ENCODE measurements around the genes ETAA1, PPP3R1 and ARHGAP25.

GRCh38 chr2:65329475-65330288, 102.1 kb downstream of the ACTR2 start:
- RRBS: no CpG with 5 or more reads among the region's 10 CpGs

DNA sequence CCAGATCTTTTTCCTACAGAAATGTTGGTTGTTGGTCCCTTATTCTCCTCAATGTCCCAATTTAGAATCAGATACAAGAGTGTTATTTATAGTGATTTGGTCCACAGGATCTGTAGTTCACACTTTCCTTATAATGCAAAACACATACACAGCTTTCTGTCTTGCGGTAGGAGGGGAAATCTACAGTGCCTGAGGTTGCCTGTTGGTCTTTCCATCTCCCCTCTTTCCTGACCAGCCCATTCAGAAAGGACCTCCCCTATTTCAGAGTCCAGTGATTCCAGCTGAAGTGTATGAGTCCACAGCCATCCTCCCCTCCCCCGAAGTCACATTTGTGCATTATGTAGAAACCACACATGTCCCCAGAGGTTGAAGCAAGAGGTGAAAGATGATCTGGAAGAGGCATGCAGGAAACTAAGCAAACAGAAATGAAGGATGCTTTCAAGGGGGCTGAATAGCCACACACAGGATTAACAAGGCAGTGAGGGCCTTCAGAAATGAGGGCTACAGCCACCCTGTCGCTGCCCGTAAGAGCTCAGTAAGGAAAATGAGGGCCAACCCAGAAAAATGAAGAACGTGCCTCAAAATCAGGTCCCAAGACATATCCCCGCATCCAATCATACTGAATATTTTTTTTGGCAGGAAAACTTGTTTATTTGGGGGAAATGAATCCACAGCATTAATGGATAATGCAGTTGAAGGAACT, 61.7 kb downstream of the SPRED2 start:
- RRBS: no CpG with 5 or more reads among the region's 6 CpGs

DNA sequence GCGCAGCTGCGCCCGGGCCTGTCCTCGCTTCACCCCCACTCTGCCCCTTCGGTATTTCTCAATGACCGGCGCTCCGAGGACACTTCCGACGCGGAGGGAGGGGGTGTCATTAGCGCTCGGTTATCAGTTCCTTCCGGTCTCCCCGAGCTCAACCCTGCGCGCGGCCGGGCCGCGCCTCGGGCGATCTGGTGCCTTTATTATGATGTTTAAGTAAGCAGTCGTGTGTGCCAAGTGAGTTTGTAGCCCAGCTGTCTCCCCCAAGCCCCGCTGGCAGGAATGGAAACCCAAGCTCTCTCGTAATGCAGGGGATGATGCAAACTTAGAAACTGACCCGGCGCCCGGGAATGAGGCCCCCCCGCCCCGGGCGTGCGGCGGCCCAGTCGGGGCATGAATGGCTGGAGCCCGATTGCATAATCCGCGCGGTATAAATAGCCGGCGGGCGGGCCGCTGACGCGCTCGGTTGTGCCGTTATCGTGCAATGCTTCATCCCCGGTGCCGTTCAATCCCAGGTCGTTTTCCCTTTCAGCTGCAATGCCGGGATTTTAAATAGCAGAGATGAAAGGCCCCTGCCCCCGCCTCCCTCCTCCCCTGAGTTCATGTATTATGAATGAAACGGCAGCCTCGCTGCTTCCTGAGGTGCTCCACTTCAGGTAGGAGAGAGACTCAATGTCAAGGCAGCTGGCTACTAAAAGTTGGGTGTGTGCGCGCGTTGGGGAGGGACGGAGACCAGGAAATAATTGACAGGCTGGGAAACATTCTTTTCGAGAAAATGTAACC, 4.0 kb upstream of the SPRED2 start:
- RRBS: 1% methylated on average over 28 of the region's 60 CpGs

- RRBS: no CpG with 5 or more reads among the region's 33 CpGs
These were observed 1.6 kb upstream of the MEIS1 start for GRCh38 chr2:66433297-66433781.

GRCh38 chr2:66533142-66533590, 98.2 kb downstream of the MEIS1 start:
- RRBS: no CpG with 5 or more reads among the region's 5 CpGs

DNA sequence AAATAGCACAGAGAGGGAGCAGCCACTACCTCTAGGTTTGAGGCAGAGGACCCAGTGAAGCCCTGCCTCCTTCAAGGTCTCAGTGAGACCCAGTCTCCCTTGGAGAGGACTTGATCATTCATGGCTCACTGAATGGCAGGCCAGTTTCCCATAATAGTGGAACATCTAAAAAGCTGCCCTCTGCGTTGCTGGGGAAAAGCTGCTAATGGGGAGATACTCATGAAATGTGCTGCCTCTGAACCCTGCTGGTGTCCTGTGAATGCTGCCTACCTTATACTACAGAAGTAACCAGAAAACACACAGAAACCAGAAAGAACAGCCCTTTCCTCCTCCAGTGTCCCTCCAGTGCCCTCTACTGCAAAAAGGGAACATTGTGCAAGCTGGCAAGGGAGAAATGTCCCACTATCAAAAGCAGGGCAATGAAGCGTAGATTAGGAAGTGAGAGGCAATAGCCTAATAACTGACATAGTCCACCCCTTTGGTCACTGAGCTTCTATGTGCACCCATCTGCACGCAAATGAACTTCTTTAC, 162.8 kb upstream of the ETAA1 start:
- RRBS: no CpG with 5 or more reads among the region's 3 CpGs

DNA sequence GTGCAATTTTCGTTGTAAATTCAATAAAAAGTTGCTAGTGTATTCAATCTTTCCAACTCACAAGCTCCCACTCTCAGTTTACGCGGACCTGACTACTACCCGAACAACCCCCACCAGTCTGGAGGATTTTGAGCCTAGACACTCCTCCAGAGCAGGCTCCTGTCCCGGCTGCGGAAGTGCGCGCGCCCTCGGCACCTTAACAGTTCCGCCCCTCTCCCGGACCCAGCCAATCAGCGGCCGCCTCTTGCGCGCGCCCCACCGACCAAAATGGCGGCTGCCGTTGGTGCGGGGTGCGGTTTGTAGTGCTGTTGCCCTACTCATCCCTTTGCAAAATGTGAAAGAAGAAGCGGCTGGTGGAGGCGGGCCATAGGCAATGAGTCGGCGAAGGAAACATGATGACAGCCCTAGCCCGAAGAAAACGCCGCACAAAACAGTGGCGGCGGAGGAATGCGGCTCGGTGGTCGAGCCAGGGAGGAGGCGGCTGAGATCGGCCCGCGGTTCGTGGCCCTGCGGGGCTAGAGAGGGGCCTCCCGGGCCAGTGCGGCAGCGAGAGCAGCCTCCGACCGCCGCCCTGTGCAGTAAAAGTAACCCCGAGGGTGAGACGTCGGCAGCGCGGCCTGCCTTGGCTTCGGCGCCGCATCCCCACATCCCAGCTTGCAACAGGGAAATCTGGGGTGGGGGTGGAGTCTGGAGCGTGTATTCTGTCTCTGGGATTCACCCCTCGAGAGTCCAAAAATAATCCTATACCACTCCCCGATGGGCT, at the start of gene ETAA1:
Gene ETAA1 (plus strand): TSS at position 258 of the 763 bp plus-strand sequence.
- RRBS: 2% methylated on average over 8 of the region's 57 CpGs

GRCh38 chr2:67650624-67651268, 253.6 kb downstream of the ETAA1 start:
- RRBS: no CpG with 5 or more reads among the region's 8 CpGs

GRCh38 chr2:67871643-67872422, 191.0 kb downstream of the C1D start:
- RRBS: no CpG with 5 or more reads among the region's 13 CpGs

DNA sequence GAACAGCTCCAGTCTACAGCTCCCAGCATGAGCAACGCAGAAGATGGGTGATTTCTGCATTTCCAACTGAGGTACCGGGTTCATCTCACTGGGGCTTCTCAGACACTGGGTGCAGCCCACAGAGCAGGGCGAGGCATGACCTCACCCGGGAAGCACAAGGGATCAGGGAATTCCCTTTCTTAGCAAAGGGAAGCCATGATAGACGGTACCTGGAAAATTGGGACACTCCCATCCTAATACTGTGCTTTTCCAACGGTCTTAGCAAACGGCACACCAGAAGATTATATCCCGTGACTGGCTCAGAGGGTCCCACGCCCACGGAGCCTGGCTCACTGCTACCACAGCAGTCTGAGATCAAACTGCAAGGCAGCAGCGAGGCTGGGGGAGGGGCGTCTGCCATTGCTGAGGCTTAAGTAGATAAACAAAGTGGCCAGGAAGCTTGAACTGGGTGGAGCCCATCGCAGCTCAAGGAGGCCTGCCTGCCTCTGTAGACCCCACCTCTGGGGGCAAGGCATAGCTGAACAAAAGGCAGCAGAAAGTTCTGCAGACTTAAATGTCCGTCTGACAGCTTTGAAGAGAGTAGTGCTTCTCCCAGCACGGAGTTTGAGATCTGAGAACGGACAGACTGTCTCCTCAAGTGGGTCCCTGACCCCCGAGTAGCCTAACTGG, 1.1 kb upstream of the C1D start:
- RRBS: no CpG with 5 or more reads among the region's 17 CpGs

DNA sequence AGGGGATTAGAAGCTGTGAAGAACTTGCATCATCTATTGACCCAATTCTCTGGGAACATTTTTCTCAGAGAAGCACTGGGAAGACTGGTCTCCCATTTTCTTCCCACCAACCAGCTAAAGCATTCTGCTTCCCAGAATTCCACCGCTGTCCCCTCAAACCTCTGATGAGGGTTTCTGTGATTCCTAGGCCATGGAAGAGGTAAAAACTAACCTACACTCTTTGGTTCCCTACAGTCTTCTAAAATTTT, 7.5 kb downstream of the DNAAF10 start:
- RRBS: no CpG with 5 or more reads among the region's 1 CpG

DNA sequence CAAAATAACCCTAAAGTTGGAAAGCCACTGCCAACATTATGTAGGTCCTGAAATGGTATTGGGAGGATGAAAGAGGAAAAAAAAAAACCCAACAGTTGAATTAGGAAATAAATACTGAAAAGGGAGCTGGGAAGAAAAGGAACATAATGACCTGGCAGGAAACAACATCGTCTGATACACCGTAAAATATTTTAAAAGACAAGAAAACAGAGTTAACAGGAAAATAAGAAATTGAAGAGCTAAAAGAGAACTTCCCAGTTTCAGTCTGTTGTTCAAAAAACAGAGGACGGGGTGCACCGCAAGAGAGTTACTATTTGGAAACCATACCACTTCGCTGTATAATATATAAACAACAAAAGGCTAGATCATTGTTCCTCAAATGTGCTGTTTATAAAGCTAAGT, 2.3 kb downstream of the PPP3R1 start:
- RRBS: no CpG with 5 or more reads among the region's 5 CpGs

GRCh38 chr2:68251685-68252304, 537 bp downstream of the PPP3R1 start:
- RRBS: 2% methylated on average over 43 of the region's 86 CpGs

DNA sequence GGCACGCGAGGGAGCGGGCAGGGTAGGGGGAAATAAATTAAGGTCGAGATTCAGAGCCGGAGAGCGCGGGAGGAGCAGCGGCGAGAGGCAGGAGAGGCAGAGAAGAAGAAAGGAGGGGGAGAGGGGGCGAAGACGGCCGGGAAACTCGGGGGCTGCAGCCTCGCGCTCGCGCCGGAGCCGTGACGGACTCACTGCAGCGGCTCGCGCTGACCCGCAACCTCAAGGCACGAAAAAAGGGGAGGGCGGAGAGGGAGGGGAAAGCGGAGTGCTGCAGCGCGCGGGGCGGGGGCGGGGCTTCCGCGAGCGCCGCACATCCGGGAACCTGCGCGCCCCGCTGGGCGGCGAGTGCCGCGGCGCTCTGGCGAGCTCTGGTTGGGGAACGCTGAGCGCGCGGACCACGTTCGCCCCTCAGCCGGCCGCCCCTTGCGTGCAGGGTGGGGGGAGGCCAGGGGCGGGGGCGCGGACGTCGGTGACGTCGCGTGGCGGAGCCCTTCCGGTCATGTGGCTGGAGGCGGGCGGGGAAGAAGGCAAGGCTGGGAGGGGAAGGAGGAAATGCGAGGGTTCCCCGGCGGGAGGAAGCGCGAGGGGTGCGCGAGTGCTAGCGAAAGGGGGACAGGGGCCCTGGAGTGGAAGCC, at the start of gene PPP3R1:
Gene PPP3R1 (minus strand): TSS at position 228 of the 635 bp plus-strand sequence.
- RRBS: under 1% methylated on average over 53 of the region's 75 CpGs

- RRBS: 5% methylated on average over 2 of the region's 33 CpGs
These were observed 1.0 kb downstream of the CNRIP1 start for GRCh38 chr2:68318512-68319301.

DNA sequence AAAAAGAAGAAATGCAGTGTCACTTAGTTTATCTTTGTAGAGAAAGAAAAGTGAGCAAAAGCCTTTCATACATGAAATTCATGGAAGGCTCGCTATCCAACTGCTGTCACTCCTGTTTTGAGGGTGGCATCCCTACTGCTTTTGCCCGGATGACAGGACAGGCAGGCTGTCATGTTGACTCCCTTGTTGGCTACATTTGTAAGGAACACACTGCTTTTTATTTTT, 19.7 kb downstream of the PLEK start:
- RRBS: no CpG with 5 or more reads among the region's 2 CpGs

DNA sequence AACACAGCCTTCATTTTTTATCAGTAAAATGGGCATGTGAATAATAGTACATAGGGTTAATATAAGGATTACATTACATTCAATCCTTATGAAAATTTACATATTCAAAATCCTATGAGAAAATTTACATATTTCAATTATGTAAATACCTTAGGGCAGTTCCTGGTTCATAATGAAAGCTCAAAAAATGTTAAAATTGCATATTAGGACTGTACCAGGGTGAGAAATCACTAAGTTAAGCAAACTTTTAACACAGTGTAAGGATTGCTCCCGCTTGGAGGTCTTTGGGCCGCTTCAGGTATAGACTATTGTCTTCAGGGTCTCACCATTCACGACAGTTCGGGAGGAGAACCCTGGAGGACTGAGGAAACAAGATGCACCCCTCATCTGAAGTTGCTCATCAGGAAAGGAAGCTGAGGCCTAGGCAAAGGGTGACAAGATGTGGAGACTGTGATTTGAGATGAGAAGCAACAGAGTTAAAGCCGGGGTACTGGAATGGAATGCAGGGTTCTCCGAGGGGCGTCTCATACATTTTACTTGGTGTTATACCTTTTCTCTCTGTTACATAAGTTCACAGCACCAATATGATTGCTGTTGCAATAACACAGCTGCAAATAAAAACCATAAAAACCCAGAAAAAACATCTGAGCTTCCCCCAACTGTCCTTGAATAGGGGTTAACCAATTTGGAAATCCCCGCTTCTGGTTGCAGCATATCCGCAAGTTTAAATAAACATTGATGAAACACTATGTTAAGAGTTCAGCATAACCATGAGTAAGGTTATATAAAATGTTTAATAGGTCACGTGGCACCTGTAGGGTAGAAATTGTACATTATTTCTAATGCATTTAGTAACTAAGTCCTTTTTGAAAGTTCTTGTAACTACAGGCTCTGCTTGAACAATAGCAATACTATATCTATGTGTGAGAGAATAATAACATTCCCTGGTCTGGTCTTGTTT, 40.1 kb downstream of the FBXO48 start:
- RRBS: no CpG with 5 or more reads among the region's 10 CpGs

DNA sequence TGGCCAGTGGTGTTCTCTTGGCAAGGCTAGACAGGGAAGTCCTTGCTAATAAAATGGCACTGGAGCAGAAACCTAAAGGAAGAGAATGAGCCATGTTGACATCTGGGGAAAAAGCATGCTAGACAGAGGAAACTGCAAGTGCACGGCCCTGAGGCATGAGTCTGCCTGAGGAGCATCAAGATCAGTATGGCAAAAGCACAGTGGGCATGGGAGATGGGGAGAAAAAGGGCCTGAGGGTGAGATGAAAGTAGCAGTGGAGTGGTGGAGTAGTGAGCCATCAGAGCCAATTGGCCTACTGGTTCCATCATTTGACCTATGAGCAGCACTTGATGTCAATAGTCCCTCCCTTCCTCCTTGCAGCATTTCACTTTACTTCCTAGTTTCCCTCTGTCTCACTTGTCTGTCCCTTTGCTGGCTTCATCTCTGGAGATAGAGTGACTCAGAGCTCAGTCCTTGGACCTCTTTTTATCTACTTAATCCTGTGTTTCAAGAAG, 32.2 kb downstream of the FBXO48 start:
- RRBS: no CpG with 5 or more reads among the region's 1 CpG

GRCh38 chr2:68441180-68441604, 25.9 kb downstream of the FBXO48 start:
- RRBS: no CpG with 5 or more reads among the region's 3 CpGs

DNA sequence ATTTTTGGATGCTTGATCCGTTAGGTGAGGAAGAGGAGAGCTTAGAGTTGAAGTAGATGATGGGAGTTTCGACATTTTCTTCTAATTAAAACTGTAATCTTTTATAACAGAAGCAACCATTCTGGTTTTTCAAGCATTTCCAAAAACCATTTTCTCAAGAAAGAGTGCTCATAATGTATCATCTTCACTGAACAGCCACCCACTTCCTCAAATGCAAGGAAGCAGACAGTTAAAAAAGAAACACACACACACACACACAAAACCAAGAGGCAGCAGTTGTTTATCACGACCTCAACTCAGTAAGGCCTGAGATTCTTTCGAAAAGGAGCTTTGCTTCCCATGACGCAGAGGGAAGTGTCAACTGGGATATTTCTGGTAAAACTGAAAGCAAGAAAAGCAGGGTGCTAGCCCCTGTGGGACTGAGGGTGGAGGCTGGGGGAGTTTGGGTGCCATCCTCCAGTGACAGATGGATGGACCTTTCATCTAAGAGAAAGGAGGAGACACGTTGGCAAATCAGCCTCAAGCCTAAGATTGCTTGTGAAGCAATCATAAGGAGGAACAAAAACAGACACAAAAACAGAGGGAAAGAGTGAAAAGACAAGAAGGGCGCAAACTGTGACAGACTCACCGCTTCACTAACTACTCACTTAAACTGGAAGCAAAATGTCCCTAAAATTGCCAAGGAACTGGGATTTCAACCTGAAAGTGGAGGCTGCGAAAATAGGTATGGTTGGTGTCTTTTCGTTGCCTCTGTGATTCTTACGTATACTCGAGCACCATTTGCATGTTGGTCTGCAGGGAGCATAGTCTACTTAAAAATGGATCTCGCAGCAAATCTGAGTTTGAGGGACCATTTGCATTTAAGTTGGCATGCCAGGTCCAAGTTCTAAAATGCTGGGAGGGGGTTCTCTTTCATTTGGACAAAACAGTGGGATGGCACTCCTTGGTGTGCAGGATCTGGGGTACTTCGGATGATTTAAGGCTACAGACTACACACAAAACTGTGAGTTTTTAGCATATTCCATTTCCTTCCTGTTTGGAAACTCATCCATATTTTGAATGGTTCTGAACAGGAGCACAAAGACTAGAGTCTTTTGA, at the start of gene ARHGAP25:
Gene ARHGAP25 (plus strand): TSS at position 275 of the 1,098 bp plus-strand sequence.
- RRBS: no CpG with 5 or more reads among the region's 14 CpGs